Calu3 (cell line): ENCODE data around the genes SWT1, HMCN1 and PTGS2.

- PRO-cap: no peak
Observed at GRCh38 chr1:185150027-185150912, 6.5 kb downstream of the TRMT1L start.

DNA sequence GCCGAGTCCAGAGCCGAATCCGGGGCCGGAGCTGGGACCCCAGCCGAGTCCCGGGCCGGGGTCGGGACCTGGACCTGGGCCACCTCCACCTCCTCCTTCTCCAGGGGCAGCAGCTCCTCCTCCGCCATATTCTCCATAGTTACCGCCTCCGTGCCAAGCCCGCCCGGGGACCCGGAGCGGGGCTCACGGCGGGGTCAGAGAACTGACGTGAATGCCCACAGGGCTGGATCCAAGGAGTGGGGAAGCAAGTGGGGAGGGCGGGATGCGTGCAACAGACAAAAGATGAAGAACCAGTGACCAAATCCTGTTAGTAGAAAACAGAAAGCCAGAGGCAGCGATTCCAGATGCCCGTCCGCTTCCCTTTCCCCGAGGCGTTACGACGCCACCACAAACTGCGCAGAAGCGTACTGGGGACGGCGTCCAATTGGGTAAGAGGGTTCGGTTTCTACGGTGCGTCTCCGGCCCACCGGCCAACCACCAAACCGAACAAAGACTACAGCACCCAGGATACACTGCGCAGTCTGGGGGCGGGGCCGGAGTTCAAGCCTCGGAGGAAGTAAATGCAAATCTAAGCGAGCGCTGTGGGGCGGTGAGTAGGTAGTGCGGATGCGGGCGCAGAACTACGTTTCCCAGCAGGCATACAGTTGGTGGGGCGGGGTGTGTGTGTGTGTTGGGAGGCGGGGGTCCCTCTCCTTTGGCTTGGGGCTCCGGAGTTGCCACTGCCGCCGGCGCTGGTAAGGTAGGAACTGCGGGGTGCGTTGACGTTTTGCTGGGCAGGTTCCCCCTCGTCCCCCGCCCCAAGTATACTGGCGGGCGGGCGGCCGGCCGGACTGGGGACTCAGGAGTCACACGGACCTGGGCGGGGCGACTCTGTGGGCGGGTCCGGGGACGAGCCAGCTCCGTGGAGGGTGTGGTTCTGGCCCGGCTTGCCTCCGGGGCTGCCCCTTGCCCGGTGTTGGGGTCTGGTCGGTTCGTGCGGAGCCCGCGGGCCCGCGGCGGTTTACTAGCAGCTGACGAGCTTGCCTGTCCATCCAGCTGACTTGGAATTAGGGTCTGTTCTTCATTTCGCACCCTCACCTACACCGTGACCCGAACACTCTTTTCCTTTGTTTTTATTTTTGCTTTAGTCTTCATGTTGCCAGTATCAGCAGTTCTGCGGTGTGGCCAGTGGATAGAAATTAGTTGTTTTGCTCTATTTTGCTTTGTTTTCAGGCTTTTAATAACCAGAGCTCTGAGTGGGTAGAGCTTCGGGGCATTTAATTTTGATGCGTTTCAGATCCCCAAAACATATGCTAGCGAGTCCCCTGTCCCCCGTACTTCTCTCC is at the start of gene SWT1:
SWT1 (plus strand) TSS at position 592 of the 1,325 bp plus-strand sequence.
- PRO-cap: bidirectional peak, plus-strand start at position 156 of the sequence, minus-strand start at position 141 of the sequence; unidirectional peak, minus-strand start at position 204 of the sequence; unidirectional peak, minus-strand start at position 238 of the sequence; bidirectional peak, plus-strand start at position 592 of the sequence, minus-strand start at position 376 of the sequence; bidirectional peak, plus-strand start at position 955 of the sequence, minus-strand start at position 805 of the sequence

DNA sequence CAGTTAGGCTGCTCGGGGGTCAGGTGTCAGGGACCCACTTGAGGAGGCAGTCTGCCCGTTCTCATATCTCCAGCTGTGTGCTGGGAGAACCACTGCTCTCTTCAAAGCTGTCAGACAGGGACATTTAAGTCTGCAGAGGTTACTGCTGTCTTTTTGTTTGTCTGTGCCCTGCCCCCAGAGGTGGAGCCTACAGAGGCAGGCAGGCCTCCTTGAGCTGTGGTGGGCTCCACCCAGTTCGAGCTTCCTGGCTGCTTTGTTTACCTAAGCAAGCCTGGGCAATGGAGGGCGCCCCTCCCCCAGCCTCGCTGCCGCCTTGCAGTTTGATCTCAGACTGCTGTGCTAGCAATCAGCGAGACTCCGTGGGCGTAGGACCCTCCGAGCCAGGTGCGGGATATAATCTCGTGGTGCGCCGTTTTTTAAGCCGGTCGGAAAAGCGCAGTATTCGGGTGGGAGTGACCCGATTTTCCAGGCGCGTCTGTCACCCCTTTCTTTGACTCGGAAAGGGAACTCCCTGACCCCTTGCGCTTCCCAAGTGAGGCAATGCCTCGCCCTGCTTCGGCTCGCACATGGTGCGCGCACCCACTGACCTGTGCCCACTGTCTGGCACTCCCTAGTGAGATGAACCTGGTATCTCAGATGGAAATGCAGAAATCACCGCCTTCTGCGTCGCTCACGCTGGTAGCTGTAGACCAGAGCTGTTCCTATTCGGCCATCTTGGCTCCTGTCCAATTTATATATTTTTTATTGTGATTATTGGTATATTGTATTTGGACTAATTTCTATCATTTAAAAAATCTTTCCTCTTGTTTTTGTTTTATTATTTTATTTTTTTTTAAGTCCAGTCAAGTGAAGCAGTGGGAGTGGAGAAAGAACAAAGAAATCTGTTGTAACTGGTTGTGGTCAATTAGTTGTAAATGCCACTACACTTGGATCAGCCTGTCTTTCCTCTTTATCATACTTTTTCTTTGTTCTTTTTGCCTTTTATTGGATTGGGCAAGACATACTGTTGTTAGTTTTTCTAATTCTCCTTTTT is 59.6 kb downstream of the IVNS1ABP start:
- PRO-cap: no peak

GRCh38 chr1:185299437-185300517 is 17.3 kb downstream of the IVNS1ABP start:
- PRO-cap: no peak

GRCh38 chr1:185303773-185304770 is 13.0 kb downstream of the IVNS1ABP start:
- PRO-cap: no peak

DNA sequence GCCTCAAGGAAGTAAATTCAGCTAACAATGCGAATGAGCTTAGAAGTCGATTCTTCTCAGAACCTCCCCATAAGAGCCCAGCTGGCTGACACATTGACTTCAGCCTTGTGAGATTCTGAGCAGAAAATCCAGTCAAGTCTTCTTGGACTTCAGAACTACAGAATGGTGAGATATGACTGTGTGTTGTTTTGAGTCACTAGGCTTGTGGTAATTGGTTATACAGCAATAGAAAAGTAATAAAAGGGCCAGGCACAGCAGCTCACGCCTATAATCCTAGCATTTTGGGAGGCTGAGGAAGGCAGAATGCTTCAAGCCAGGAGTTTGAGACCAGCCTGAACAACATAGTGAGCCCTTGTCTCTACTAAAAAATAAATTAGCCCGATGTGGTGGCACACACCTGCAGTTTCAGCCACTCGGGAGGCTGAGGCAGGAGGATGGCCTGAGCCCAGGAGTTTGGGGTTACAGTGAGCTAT is 161.9 kb upstream of the IVNS1ABP start:
- PRO-cap: no peak

DNA sequence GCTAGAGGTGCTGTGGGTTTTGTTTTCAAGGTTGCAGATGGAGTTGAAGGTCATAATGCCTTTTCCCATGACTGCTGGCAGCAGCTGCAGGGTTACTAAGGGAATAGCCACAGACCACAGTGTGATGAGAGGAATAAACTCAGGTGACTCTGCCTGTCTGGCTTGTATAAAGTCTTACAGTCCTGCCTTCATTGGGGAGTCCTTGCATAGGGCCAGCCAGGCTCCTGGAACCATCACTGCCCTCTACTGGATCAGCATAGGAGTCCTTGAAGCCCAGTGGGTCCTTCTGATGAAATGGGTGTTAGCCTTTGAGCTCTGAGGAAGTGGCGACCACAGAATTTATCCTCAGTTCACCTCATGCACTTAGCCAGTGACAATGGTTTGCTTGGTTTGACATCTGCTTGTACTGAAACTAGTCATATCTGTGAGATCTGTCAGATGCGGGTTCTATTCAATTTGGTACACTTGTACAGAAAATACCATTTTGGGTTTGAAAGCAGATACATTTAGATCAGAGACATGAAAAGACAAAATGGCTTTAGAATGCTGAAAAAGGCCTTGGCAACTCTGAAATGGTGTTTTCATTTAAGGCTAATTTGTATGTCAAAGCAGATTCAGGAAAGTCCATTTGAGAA is 174.3 kb upstream of the HMCN1 start:
- PRO-cap: no peak

- PRO-cap: bidirectional peak, plus-strand start at chr1:185734391, minus-strand start at chr1:185734234
Observed at GRCh38 chr1:185734055-185734769, at the start of gene HMCN1. HMCN1 (plus strand) TSS chr1:185734391.

- PRO-cap: no peak
Observed at GRCh38 chr1:186343553-186344163, 31.4 kb downstream of the TPR start.

GRCh38 chr1:186679828-186681110 is at the start of gene PTGS2:
PTGS2 (minus strand) TSS chr1:186680423.
- PRO-cap: bidirectional peak, plus-strand start at chr1:186680350, minus-strand start at chr1:186680423; bidirectional peak, plus-strand start at chr1:186680763, minus-strand start at chr1:186680773

- PRO-cap: no peak
Observed at GRCh38 chr1:186834423-186834805, 5.7 kb downstream of the PLA2G4A start.

- PRO-cap: no peak
Observed at GRCh38 chr1:186983617-186984026, 154.9 kb downstream of the PLA2G4A start.

GRCh38 chr1:188757570-188758376 is 1719.9 kb downstream of the BRINP3 start:
- PRO-cap: no peak

GRCh38 chr1:189762621-189763002 is 715.1 kb downstream of the BRINP3 start:
- PRO-cap: no peak

- PRO-cap: no peak
Observed at GRCh38 chr1:189994705-189995099, 483.0 kb downstream of the BRINP3 start.

DNA sequence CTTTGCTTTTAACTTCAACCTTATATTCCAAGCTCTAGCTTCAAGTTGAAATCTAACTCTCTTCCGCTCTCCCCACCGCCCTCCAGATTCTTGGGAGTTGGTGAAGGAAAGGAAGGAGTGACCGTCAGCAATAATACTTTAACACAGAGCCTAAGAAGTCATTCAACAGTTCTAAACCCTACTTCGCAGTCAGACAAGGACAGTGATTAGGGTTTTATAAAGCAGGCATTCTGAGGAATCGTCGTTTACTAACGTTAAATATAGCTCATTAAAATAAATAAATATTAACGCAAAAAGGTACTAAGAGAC is 2.7 kb downstream of the BRINP3 start:
- PRO-cap: no peak

DNA sequence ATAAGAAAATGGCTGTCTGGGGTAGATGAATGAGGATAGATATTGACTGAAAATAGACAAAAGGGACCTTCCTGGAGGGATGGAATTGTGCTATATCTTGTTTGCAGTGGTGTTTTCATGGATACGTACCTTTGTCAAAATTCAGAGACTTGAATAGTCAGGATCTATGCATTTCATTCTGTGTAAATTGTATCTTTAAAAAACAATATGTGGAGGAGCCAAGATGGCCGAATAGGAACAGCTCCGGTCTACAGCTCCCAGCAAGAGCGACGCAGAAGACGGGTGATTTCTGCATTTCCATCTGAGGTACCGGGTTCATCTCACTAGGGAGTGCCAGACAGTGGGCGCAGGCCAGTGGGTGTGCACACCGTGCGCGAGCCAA is 75.2 kb upstream of the RGS1 start:
- PRO-cap: no peak

GRCh38 chr1:192530162-192530767 is 45.3 kb upstream of the RGS1 start:
- PRO-cap: no peak

DNA sequence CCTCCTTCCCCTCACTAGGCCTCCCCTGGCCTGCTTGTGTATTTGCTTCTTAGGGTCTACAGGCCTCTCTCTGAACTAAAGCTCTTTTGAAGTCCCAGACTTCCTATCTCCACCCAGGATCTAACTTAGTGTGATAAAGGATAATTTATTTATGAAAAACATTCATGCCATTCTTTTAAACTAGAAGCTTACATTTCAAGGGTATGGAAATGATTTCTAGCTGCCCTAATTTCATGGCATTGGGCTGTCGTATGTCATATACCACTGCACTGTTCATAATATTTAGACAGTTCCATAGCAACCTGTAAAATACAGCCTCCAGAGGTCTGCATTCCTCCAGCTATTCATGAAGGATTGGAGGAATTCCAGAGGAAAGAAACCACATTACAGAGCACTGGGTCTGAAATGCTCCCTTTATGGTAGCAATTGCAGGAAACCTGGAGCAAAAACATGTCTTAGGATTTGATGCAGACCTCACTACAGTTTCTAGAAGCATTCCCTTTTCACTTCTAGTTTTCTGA is 35.9 kb upstream of the RGS1 start:
- PRO-cap: bidirectional peak, plus-strand start at position 384 of the sequence, minus-strand start at position 253 of the sequence

GRCh38 chr1:192626602-192627216 is 9.2 kb upstream of the RGS13 start:
- PRO-cap: no peak